NT2/D1 (cell line): Measurements from ENCODE around the genes CCR6, TTLL2 and SMOC2.

DNA sequence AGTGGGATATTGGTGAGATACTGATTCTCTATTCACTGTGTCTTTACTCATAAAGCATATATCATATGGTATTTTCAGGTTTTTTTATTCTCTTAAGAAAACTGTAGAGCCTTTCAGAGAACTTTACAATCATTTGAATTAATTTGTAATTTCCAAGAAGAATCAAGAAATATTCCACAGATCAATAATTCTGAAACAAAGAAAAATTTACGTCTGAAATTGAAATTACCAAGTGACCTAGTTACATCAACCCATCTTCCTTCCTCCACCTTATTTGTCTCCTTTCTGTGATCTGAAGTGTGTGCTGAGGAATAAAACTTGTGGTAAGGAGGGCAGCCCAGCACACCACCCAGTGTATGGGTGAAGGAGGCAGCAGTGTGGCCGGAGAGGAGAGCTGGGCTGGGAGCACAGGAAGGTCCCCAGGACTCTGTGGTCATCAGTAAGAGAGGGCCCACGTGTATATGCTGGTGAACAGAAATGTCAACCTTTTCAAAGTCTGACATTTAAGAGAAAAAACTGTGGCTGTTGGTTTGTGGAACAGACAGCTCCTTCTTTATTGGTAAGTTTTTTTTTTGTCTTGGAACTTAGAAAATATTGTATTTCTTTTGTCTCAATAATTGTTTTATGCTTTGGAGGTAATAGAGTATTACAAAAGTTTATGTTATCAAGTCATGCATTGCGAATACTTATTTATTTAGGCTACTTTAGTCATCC lies 11.3 kb upstream of the CCR6 start:
- RRBS, 2 experiments = no CpG with 5 or more reads among the region's 4 CpGs

- RRBS, 2 experiments = no CpG with 5 or more reads among the region's 5 CpGs
Observed at GRCh38 chr6:167122847-167123362, at the start of gene CCR6. Gene CCR6, plus strand, starts transcription at chr6:167123096.

DNA sequence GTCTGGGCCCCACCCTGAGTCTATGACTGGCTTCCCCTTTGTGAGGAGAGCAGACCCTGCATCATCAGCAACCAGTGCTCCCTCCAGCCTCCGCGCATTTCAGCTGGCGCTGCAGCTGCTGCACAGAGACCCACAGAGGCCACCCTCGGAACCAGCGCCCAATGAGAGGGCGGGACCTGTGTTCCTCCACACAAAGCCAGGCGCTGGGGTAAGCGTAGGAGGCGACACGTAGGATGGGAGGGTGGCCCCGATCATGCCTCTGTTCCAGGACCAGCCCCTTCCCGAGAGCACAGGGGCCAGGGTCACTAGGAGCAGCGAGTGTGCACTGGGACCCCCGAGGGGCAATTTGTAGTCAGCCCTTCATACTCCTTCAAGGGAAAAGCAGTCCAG lies at the start of gene TTLL2:
Gene TTLL2, plus strand, starts transcription at position 74 of the 390 bp plus-strand sequence.
- RRBS, 2 experiments = no CpG with 5 or more reads among the region's 14 CpGs

GRCh38 chr6:167491696-167492052 lies 166.8 kb downstream of the TTLL2 start:
- RRBS, 2 experiments = no CpG with 5 or more reads among the region's 7 CpGs

GRCh38 chr6:167494812-167495221 lies 169.9 kb downstream of the TTLL2 start:
- RRBS, 2 experiments = no CpG with 5 or more reads among the region's 15 CpGs

DNA sequence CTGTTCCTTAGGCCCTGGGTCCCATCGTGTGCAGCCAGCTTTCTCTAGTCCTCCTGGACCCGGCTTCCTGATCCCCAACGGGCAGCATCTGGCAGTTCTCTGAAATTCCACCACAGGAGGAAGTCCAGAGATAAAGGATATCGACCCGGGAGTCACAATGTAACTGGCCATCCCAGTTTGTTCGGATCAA lies 235.2 kb downstream of the TTLL2 start:
- RRBS, 2 experiments = no CpG with 5 or more reads among the region's 6 CpGs

DNA sequence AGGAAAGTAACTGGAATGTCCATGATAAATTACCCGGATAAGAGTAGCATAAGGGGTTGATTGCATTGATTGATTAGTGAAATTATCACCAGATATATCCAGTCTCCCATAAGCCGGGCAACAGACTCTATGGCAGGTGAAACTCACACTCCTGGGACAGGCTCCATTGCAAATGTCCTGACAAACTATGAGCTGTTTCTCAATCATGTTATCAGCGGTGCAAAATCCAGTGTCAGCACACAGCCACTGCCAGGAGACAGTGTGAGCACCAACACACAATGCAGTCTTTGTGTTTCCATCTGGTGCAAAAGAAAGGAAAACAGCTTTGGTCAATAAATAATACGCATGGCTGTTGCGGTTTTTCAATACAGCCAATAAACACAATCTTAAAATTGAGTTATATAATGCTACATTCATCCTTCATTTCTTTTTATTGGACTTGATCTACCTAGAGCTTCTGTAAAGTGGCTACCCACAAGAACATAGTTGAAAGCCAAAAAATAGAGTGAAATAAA lies 64.4 kb upstream of the AFDN start:
- RRBS, 2 experiments = 95 to 100% methylated on average over 1 of the region's 5 CpGs

GRCh38 chr6:167788285-167788675 lies 38.4 kb upstream of the AFDN start:
- RRBS, 2 experiments = no CpG with 5 or more reads among the region's 15 CpGs

GRCh38 chr6:167789274-167789696 lies 37.4 kb upstream of the AFDN start:
- RRBS, 2 experiments = no CpG with 5 or more reads among the region's 6 CpGs

- RRBS, 2 experiments = no CpG with 5 or more reads among the region's 5 CpGs
Observed at GRCh38 chr6:167832880-167833517, 6.3 kb downstream of the AFDN start.

- RRBS, 2 experiments = no CpG with 5 or more reads among the region's 4 CpGs
Observed at GRCh38 chr6:167870167-167870738, 43.5 kb downstream of the AFDN start.

DNA sequence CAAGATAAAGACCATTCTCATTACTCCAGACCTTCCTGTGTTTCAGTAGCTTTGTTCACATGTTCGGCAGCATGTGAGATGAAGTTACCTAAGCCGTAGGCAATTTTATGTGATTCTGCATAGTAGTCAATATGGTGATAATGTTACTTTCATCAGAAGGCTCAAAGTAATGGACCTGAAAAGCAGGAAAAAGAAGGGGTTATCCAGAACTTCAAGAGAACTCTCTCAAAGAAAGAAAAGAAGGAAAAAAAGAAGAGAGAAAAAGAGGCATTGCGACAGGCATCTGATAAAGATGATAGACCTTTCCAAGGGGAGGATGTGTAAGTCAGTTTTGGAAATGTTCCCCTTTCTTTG lies 45.3 kb downstream of the AFDN start:
- RRBS, 2 experiments = no CpG with 5 or more reads among the region's 3 CpGs

DNA sequence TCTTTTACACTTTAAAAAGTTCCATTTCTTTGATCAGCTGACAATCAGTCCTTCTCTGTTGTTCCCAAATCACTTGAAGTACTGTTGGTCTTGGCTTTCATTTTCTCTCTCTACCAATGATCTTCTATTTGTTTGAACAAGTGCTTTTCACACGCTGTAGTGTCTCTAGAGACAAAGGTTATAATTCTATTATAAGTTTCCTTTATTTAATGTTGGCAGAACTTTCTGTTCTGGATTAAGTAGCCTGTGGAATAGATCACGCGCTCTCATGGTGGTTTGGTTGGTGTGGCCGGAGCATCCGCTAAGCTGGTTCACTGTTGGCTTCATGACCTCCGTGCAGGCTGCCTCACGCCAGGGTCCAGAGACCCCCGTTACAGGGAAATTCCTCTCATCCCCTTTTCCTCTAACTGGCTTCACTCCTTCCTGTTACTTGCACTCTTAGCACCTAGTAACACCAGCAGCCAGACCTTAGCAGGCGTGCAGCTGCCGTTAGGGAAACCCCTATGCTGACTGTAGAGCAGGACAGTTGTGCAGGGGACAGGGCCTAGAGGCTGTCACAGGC lies 30.9 kb upstream of the KIF25 start:
- RRBS, 2 experiments = no CpG with 5 or more reads among the region's 10 CpGs

DNA sequence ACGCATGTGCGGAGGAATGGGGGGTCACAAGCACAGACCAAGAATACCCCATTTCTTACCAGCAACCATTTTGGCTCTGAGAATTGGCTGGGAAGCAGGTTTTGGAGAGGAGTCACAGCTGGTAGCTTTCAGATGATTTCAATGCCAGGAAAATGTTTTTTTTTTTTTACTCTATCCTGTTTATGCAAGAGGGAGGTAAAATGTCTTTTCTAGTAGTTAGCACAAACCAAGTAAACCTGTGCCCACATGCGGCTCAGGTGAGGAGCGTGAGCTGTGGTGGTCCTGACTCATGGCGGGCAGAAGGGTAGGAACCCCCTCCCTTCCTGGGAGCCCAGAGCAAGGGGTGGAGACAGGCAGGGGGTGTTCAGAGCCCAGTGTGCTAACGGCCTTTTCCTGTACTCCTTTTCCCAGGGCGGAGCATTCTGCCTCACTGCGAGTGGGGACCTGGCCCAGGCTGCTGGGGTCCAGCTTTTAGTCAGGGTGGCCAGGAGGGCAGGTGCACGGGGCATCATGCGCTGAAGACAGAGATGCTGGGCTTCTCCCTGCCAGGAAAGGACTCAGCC lies 32.9 kb downstream of the FRMD1 start:
- RRBS, 2 experiments = no CpG with 5 or more reads among the region's 10 CpGs

- RRBS, 2 experiments = no CpG with 5 or more reads among the region's 12 CpGs
Observed at GRCh38 chr6:168054646-168055150, 24.3 kb downstream of the FRMD1 start.

DNA sequence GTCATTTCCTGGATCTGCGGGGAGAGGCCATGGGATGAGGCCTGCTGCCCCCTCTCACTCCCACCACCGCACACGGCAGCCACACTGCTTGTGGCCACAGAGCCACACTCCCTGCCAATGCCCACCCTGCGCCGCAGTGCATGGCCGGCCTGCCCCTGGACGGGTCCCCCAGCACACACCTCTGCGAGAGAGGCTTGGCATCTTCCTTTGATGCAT lies 21.8 kb downstream of the FRMD1 start:
- RRBS, 2 experiments = no CpG with 5 or more reads among the region's 8 CpGs

- RRBS, 2 experiments = 91 to 97% methylated on average over 5 of the region's 10 CpGs
Observed at GRCh38 chr6:168097990-168098249, 18.9 kb upstream of the FRMD1 start.

DNA sequence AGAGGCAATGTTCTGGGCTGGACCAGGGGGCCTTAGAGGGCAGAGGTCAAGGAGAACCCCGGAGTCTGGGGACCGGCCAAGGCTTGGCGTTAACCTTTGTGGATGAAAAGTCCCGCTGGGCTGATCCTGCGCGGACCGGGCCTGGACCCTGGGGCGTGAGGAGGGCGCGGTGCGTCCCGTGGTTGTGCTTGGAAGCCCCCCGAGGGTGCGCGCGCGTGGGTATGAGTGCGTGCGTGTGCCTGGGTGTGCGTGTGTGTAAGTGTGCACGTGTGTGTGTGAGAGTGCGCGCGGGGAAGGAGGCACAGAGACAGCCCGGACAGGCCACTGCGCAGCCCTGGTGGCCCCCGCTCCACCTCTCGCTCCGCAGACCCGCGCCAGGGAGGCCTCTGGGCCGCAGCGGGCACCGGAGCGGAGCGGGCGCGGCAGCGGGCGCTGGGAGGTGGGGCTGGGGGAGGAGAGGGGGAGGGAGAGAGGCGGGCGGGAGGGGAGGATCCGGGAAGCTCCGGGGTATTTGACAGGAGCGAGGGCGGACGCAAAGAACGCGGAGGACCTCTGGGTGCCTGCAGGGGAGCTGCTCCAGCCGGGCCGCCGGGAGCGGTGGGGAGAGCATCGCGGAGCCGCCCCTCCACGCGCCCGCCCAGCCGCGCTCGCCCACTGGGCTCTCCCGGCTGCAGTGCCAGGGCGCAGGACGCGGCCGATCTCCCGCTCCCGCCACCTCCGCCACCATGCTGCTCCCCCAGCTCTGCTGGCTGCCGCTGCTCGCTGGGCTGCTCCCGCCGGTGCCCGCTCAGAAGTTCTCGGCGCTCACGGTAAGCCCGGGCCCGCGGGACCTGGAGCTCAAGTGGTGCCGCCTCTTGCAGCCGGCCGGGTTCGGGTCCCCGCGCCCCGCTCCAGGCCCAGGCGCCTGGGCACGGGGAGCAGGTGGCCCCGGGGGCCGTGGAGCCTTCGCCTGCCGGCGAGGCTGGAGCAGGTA lies at the start of gene SMOC2:
Gene SMOC2, plus strand, starts transcription at position 539 of the 973 bp plus-strand sequence.
- RRBS, 2 experiments = 2 to 8% methylated on average over 55 to 58 of the region's 95 CpGs

DNA sequence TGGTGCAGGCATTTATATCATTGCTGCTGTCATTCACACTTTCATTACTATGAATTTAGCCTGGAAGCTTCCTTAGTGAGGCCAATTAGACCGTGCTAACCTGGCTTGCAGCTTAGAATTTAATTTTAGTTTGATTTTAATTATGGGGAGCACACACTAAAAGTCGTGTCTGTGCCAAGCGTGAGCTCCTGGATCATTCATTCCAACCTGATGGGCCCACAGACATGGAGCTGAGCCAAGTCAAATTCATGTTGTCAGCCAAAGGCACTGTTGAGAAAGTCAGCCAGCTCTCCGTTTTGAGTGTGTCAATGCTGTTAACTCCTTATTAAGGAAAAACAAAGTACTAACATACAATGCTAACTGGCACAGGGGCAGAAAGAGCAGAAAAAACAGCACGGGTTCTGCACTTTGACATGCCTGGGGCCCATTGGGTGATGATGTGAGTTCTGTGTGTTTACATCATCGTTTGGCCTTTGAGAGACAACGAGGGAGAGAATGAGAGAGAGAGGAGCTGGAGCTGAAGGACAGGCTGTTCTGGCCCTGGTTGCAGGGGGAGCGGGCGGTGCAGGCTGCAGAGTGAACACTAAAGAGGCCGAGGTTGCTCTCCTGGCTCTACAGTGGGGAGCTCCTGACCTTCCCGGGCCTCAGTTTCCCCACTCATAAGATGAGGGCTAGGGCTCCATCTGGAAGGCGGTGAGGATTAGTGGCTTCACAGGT lies 85.8 kb downstream of the SMOC2 start:
- RRBS, 2 experiments = no CpG with 5 or more reads among the region's 12 CpGs

- RRBS, 2 experiments = no CpG with 5 or more reads among the region's 11 CpGs
Observed at GRCh38 chr6:168542075-168542838, 101.3 kb downstream of the SMOC2 start.